ENCODE results near the genes IL10RA, SCN2B and JAML.

DNA sequence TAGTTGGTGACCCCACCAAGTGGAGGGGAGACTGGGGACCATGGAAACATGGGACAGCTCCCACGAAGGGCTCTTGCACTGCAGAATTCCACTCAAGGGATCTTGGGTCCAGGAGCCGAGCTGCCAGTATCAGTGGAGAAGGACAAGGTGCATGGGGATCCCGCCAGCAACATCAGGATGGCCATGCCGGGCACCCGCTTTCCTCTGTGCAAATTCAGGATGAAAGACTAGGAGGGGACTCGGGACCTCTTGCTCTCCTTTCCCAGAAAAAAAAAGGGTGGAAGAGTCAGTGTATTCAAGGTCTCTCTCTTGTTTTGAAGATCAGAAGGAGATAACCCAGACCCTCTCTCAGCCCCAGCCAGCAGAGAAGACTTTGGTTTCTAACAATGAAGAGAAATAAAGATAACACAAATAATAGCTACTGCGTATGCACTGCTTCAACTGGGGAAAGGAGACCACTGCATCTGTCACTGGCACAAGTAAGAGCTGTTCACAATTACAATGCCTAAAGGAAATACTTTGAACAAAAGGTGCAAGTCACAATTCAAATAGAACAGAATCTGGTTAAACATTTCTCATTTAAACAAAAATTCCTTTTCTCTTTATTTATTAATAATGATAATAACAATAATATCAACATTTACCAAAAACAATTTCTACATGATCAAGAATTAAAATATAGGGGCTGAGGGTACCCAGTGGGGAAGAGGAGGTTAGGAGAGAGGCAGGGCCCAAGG is 6.5 kb upstream of the APOA1 start:
- RRBS = no CpG with 5 or more reads among the region's 7 CpGs

DNA sequence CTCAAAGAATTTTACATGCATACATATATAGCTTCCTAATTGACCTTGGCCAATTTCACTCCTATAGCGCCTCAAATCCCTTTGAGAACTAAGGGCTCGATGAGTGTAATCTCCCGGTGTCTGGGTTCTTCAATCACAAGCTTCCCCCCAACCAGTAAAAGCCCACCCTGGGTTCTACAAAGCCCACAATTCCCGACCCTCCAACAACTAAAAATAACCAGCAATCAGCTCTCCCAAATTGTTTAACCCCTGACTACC is 1.2 kb downstream of the SIK3 start:
- RRBS = no CpG with 5 or more reads among the region's 4 CpGs

DNA sequence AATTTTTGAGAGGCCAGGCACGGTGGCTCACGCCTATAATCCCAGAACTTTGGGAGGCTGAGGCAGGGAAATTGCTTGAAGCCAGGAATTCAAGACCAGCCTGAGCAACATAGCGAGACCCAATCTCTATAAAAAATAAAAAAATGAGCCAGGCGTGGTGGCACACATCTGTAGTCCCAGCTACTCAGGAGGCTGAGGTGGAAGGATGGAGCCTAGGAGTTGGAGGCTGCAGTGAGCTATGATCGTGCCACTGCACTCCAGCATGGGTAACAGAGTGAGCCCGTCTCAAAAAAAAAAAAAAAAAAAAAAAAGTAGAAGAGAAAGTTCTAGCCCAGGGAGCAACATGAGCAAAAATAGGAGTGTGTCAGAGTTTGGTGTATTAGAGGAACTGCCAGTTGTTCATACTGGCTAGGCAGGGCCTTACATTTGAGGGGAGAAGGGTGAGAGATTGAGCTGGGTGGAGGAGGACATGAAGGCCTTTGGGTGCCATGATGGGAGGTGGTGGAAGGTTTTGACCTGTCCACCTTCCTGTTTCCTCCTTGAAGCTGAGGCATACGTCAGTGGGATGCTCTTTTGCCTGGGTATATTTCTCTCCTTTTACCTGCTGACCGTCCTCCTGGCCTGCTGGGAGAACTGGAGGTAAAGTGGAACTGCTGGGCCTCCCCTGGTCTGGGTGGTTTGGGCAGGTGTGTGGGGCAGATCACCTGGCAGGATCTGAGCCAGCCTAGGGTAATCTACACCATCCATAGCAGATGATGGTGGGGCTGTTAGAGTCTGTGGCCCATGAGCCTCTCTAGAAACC is 7.2 kb downstream of the SIDT2 start:
- RRBS = no CpG with 5 or more reads among the region's 8 CpGs

DNA sequence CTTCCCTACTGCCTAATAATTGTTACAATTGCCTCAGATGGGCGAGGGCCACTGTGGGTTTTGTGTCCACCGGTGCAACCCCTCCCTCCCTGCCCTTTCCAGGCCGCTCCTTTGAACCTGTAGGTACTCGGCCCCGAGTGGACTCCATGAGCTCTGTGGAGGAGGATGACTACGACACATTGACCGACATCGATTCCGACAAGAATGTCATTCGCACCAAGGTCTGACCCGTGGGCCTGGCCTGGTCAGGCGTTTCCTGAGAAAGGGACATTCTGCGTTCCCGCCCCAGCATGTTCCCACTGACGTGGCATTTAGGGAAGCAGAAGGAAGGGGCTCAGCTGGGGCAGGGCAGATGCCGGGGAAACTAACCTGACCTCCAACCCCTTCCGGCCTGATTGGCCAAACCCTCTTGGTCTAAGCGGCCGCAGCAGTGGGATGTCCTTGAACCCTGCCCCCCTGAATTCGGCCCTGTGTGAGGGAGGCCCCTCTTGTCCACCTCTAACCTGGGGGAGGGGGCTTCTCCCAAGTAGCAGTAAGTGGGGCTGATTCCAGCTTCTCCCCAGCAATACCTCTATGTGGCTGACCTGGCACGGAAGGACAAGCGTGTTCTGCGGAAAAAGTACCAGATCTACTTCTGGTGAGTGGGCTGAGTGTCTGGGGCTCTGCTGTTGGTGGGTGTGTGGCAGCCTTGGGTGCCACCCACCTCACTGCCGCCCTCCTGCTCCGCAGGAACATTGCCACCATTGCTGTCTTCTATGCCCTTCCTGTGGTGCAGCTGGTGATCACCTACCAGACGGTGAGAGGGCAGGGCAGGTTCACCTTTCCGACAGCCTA is 10.3 kb downstream of the SIDT2 start:
- RRBS = no CpG with 5 or more reads among the region's 27 CpGs

DNA sequence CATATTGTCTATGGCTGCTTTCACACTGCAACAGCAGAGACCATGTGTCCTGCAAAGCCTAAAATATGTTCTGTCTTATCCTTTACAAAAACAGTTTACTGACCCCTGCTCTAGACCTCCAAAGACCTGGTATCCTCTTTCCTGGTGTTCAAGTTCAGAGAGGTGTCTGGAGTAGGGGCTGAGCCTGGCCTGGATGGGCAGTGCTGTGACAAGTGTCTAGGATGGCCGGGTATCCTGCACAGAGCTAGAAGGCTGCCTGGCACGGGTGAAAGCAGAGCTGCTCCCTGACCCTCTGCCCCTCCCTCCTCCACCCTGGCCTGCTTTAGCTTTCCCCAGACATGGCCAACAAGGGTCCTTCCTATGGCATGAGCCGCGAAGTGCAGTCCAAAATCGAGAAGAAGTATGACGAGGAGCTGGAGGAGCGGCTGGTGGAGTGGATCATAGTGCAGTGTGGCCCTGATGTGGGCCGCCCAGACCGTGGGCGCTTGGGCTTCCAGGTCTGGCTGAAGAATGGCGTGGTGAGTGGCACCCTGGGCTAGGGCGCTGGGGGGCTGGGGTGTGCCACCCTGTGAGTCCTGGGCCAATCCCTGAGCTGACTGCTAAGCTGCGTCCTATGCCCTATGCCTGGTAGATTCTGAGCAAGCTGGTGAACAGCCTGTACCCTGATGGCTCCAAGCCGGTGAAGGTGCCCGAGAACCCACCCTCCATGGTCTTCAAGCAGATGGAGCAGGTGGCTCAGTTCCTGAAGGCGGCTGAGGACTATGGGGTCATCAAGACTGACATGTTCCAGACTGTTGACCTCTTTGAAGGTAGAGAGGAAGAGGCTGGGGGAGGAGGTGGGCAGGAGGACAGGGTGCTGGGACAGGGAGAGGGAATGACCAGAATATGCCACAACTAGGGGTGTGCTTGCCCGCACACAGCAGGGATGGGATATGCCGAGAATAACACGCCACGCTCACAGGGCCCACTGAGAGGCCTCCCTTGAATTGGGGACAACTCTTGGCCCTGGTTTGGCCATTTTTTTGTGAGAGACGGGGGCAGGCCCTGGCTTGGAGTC is 3.8 kb downstream of the TAGLN start:
- RRBS = no CpG with 5 or more reads among the region's 21 CpGs

GRCh38 chr11:117204884-117205162 is 5.7 kb downstream of the TAGLN start:
- RRBS = no CpG with 5 or more reads among the region's 3 CpGs

GRCh38 chr11:117218620-117218966 is 13.3 kb downstream of the PCSK7 start:
- RRBS = no CpG with 5 or more reads among the region's 4 CpGs

DNA sequence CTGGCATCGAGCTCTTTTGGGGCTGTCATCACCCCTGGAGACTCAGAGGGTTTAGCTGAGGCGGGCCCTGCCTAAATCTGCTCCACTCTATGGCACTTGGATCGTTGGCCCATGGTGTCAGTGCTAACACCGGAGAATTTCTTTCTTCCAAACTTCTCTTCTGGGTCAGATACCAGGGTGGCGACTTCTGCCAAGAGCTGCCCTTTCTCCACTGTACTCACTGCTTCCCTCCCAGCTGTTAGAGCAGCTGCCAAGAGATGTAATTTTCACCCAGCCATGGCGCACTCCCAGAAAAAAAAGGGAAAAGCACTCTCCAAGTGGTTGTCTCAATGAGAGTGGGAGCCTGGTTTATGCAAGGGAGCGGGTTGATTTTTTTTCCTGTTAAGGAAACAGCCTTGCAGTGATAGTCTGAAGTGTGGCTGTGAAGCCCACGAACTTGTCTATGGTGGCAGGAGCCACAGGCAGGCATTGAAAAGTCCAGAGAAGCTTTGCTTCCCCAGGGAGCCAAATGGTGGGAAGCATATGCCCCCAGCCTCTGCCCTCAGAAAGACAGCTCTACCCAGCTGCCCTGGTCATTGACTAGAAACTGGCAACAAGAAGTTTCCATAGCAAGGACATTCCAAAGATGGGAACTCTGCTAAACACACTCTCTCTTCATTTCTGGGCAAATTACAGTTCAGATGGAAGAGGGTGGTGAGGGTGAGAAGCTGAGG is 10.7 kb downstream of the PCSK7 start:
- RRBS = no CpG with 5 or more reads among the region's 8 CpGs

DNA sequence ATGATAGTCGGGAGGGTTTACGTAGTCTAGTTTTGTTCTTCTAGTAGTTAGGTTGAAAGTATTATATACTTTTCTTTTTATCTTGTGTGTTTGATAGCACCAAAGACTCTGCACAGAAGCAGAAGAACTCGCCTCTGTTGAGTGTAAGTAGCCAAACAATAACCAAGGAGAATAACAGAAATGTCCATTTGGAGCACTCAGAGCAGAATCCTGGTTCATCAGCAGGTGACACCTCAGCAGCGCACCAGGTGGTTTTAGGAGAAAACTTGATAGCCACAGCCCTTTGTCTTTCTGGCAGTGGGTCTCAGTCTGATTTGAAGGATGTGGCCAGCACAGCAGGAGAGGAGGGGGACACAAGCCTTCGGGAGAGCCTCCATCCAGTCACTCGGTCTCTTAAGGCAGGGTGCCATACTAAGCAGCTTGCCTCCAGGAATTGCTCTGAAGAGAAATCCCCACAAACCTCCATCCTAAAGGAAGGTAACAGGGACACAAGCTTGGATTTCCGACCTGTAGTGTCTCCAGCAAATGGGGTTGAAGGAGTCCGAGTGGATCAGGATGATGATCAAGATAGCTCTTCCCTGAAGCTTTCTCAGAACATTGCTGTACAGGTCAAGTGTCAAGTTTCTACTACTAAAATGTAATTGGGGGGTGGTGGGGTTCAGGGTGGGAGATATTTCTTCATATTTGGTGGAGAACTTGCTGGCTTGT is 6.2 kb downstream of the RNF214 start:
- RRBS = no CpG with 5 or more reads among the region's 8 CpGs

DNA sequence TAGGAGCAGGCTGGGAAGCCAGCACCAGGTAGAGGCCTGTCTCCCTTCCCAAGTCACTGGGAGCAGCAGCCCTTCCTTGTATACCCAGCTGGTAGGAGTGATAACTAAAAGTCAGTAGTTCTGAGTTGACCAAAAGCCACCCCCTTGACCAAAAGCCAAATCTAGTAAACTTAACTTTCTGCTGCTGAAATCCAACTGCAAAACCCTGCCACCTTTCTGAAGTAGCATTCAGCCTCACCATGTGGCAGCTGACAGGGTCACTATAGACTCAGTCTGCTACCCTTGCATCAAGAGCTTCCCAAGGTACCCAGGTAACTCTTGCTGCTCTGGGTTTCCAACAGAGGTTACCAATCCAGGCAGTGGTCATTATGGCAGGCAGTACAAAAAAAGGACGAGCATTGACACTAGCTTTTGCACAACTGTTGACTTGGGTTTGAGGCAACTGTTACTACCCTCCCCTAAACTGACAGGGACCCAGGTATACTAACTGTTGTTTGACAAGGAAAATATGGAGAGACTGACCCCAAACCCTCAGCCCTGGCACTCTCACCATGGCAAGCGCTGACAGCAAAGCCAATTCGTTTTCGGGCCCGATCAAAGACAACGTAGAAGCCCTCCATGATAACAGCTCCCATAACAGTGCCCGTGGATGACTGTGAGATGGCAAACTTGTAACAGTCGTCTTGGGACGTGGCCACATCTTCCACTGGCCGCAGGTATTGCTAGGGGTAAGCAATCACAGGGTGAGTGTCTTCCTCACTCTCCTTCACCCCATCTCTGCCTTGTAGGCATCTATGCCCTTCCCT is 25.9 kb downstream of the BACE1 start:
- RRBS = no CpG with 5 or more reads among the region's 10 CpGs

- RRBS = no CpG with 5 or more reads among the region's 8 CpGs
These were observed 3.0 kb downstream of the BACE1 start for GRCh38 chr11:117313016-117313555.

DNA sequence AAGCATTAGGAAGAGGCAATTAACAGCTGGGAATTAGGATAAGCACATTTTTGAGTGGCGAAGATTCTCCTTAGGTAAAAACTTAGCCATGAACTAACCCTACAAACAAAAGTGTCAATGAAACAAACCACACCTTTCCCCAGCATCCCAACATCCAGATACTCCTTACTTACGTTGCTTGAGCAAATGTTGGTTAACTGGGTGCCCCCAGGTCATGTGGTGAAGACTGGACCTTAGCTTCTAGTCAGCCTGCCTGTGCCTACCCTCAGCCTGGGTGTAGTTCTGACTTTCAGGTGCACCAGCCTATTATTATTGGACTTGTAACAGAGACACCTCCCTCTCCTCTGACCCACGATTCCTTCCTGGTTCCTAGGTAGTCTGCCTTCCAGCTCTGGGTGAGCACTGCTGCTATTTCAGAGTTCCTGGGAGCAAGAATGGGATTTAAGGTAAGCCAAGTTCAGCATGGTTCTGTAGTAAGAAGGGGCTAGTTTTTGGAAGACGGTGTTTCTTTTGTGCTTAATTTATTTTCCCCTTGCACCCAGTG is 138.3 kb downstream of the DSCAML1 start:
- RRBS = no CpG with 5 or more reads among the region's 4 CpGs

DNA sequence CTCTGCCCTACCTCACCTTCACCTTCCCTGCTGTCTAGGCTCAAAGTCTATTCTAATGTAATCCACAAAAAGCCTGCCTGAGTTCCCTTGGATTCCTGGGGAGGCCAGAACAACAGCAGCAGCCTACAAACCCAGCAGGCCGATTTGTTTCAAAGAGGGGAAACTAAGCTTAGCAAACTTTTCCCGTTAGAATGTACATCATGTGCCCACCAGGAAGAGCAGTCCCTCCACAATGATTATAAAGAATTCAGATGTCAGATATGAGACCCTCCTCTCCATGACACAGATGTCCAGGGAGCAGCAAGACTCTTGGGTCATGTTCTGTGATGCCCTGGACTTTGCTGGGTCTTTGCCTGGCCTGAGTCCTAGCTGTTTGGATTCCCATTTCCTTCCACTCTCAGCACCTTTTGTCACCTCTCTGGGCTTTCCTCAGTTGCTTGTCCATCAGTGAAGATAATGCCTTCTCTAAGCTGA is 117.4 kb downstream of the DSCAML1 start:
- RRBS = no CpG with 5 or more reads among the region's 2 CpGs

DNA sequence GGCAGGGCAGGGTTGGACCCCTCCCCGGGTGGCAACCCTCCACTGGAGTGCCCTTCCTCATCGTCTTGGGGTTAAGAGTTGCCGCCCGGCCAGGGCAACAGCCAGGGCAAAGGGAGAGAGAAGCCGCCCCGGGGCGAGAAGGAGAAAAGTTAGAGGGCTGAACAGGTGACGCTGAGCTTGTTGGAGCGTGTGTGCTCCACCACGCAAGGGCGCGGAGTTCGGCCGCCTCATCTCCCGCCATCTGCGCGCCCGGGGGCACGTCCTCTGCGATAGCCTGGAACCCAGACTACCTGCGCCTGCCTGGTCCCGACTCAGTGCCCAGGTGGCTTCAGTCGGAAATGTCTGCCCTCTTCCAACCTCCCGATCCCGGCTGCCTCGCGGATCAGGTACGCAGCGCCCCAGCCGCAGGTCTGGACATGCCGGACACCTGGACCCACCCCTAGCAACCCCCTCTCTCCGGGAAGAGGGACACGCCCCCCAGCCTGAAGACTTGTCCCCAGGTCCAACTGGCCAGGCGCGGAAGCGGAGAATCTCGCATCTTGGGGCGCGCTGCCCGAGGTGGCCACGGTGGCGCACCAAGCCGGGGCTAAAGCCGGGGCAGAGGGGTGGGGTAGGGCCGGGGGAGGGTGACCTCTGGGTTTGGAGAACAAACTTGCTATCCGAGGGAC is 1.1 kb downstream of the DSCAML1 start:
- RRBS = 37% methylated on average over 19 of the region's 46 CpGs

- RRBS = 92% methylated on average over 24 of the region's 71 CpGs
These were observed at the start of gene IL10RA for GRCh38 chr11:117985761-117986600. Gene IL10RA (plus strand): TSS chr11:117986394.

DNA sequence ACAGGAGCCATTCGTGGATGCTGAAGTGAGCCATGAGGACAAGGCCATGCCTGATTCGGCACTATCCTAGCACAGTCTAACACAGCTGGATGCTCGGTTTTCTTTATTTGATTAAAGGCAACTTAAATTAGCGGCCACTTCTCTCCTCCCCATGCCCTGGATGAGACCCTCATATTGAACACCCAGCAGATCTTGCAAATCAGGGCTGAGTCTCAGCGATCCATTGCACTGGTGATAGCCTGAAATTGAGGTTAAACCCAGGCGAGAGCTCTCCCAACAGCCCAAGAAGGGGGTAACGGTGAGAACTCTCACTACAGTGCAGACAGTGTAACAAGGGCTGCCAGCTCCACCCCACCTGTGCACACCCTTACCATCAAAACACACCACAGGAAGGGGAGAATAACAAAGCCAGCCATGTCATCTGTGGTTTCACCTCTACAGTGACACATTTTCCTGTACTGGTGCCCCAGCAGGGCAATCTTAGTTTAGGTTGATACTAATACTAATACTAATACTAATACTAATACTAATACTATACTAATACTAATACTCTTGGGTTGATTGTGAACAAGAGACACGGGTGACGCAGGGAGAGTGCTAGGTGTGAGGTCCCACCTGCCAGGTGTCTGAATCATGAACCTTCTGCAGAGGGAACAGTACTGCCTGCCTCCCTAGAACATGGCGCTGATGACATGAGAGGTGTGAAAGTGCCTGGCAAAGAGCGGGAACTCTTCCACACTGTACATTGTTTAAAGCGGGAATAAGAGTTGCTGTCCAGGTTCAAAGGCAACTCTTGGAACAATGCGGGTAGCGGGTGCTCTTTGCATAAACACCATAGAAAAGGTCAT is 25.3 kb upstream of the TMPRSS4 start:
- RRBS = no CpG with 5 or more reads among the region's 14 CpGs

DNA sequence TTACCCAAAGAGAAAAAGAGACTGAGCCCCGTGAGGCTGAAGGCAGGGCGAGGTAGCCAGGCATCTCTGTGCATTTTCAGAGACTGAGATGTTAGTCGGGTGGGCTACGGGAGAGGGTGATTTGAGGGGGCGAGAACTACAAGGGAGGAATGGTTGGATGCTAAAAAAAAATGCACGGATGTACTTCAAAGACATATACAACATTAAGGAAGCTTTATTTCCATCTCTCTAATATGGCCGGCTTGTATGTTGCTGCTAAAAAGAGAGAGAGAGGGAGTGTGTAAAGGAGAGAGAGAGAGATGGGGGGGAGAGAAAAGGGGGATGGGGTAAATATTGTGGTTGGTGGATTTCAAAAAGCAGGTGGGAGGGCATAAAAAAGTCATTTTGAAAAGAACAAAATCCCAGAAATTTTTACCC is at the start of gene SCN2B:
TSS of gene SCN2B (minus strand) at position 282 of the 417 bp plus-strand sequence.
- RRBS = no CpG with 5 or more reads among the region's 7 CpGs

GRCh38 chr11:118219560-118220097 is 5.2 kb downstream of the JAML start:
- RRBS = no CpG with 5 or more reads among the region's 4 CpGs

GRCh38 chr11:118224463-118225439 is at the start of gene JAML:
Gene JAML (minus strand): TSS chr11:118225011.
- RRBS = no CpG with 5 or more reads among the region's 8 CpGs

DNA sequence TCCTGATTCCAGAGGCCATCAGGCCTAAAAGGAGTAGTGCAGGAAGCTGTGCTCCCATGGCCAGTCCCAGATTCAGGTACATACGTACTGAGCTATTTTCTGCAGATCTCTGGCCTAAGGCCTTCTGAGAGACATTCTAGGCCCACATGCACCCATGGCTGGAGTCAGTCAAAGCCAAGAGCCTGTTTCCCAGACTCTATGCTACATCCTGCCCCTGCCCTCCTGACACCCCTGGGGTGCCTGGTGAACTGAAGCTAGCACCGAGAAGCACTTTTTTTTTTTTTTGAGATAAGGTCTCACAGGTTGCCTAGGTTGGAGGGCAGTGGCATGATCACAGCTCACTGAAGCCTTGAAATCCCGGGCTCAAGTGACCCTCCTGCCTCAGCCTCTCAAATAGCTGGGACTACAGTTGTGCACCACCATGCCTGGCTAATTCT is 582 bp downstream of the CD3D start:
- RRBS = no CpG with 5 or more reads among the region's 3 CpGs

Measured in PFSK-1 (cell line).